ENCODE data around the genes GAD1 and CYBRD1.

DNA sequence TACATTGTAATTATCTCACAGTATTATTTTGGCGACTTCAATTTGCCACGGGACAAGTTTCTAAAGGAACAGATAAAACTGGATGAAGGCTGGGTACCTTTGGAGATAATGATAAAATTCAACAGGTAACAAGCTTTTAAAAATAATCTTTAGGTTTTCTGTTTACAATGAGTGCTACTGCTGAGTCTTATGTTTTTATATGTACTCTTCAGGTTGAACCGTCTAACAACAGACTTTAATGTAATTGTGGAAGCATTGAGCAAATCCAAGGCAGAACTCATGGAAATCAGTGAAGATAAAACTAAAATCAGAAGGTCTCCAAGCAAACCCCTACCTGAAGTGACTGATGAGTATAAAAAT is 6.8 kb downstream of the SSB start:
- PRO-cap = no peak
- RAMPAGE, long total RNA = no peak

DNA sequence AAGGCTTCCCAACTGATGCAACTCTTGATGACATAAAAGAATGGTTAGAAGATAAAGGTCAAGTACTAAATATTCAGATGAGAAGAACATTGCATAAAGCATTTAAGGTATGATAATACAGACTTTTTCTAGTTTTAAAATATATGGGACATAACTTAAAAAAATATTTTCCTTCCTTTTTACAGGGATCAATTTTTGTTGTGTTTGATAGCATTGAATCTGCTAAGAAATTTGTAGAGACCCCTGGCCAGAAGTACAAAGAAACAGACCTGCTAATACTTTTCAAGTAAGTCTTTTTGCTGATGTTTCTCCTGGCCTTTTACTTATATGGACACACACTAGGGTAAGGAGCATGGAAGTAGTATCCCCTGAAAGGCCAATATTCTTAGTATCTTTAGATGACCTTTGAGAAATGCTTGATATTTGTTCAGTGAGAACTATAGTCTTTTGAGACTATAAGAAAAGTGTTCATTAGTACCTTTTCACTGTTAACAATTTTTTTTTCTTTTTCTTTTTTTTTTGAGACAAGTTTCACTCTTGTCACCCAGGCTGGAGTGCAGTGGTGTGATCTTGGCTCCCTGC is 8.2 kb downstream of the SSB start:
- PRO-cap = no peak
- RAMPAGE, long total RNA = no peak

GRCh38 chr2:169896483-169896845 is 69.2 kb downstream of the UBR3 start:
- PRO-cap = no peak
- RAMPAGE, long total RNA = no peak

- PRO-cap = no peak
- RAMPAGE, long total RNA = no peak
Observed at GRCh38 chr2:169949368-169950035, 122.2 kb downstream of the UBR3 start.

DNA sequence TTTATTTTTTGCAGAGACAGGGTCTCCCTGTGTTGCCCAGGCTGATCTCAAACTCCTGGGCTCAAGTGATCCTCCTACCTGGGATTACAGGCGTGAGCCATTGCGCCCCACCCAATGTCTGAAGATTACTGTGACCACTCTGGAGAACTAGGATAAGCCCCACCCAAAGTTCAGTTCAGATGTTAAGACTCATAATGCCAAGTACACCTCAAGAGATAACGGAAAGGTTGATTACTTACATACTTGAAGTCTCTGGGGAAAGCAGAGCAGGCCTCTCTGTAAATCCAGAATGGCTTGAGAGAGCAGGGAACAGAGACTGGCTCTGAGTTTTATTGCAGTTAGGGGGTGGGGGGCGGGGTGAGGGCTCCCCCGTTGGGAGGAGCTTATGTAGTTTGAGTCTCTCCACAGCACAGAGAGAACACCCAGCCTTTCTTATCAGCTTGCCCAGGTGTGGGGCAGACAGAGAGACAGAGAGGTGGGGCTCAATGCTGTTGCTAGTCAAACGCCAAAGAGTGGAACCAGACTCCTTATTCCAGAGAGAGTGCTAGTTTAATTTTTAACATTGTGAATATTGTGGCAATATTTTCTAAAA is 26.4 kb upstream of the ERICH2 start:
- PRO-cap = no peak
- RAMPAGE, long total RNA = no peak

- PRO-cap = no peak
- RAMPAGE, long total RNA = no peak
Observed at GRCh38 chr2:170751555-170751894, 18.7 kb upstream of the ERICH2 start.

DNA sequence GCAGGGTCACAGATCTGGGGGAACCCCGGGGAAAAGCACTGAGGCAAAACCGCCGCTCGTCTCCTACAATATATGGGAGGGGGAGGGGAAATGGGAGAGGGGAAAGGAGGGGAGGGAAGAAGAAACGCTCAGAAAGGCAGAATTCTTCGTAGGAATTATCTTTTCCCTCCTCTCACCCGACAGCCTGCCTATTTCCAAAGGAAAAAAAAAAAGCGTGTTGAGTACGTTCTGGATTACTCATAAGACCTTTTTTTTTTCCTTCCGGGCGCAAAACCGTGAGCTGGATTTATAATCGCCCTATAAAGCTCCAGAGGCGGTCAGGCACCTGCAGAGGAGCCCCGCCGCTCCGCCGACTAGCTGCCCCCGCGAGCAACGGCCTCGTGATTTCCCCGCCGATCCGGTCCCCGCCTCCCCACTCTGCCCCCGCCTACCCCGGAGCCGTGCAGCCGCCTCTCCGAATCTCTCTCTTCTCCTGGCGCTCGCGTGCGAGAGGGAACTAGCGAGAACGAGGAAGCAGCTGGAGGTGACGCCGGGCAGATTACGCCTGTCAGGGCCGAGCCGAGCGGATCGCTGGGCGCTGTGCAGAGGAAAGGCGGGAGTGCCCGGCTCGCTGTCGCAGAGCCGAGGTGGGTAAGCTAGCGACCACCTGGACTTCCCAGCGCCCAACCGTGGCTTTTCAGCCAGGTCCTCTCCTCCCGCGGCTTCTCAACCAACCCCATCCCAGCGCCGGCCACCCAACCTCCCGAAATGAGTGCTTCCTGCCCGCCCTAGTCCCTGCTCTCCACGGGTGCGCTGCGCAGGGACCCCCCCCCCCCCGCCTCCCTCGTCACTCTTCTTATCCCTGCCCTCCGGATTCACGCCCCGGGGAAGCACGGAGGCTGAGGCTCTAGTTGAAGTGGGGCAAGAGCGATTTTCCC is at the start of gene GAD1:
Gene GAD1 (plus strand): TSS at position 465 of the 917 bp plus-strand sequence.
- PRO-cap = no peak
- RAMPAGE, long total RNA = start-site peak on the plus strand centred at position 478 of the sequence, 30 bp wide, 125 and 169 reads in 2 replicates; start-site peak on the minus strand centred at position 697 of the sequence, 186 bp wide, 7 and 8 reads in 2 replicates

GRCh38 chr2:171210749-171211387 is 50.2 kb upstream of the TLK1 start:
- PRO-cap = no peak
- RAMPAGE, long total RNA = no peak

- PRO-cap = no peak
- RAMPAGE, long total RNA = no peak
Observed at GRCh38 chr2:171317676-171318071, 116.1 kb downstream of the METTL8 start.

- PRO-cap = no peak
- RAMPAGE, long total RNA = start-site peak on the plus strand at chr2:171522466-171522525, 169 and 155 reads in 2 replicates
Observed at GRCh38 chr2:171521835-171522798, at the start of gene CYBRD1. CYBRD1 (plus strand) TSS chr2:171522474.

DNA sequence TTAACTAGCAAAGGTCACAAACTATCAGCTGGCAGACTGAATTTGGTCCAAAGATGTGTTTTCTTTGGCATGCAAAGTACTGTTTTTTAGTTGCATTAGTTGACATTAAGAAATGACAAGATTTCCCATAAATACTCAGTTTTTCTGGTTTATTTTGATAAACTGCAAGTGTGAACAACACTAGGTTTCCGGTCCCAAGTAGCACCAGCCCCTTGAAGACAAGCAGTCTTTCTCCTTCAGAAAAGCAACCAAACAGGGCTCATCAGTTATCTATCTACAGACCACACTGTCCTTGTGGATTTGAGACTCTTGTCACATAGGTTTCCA is 35.5 kb downstream of the SLC25A12 start:
- PRO-cap = no peak
- RAMPAGE, long total RNA = no peak

DNA sequence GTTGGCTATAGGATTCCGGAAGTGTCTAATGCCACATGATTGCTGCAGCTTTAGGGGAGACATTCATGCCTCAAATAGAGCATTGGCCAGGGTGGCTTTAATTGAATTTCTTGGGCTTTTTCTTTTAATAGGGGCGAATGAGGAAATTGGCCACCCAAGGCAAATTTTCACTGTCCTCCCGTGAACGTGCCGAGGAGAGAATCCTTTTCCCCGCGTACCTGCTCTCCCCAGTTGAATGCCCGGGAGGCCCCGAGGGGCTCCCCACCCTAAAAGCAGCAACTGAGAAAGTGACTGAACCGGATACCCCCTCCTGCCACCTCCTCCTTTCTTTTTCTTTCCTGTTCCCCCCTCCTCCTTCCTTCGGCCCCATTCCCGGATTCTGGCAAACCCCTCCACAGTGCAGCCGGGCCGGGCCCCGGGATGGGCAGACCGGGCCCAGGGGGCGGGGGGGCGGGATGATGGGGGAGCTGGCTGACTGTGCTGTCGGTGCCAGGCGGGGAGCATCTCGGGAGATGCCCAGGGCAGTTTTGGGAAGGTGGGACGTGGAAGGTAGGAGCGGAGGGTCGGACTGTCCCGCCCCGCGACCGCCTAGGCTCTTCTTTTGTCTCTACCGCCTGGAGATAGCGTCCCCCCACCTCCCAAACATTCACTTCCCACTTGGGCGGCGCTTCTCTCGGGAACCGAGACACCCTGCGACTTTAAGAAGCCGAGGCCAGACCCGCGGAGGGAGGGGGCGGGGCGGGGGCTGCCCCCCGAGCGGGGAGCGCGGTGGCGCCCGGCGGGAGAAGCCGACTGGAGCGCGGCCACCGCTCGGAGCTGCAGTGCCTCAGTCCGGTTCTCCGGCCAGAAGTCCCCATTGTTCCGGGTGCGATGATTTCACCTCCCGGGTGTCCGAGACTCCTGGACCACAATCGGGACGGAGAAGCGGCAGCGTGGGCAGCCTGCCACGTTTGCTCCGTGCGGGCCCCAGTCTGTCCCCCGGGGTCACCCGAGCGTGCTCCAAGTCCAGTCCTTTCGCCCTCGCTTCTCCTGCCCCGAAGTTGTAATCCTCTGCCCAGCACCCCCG is 8.2 kb downstream of the DLX2 start:
- PRO-cap = no peak
- RAMPAGE, long total RNA = no peak

- PRO-cap = no peak
- RAMPAGE, long total RNA = no peak
Observed at GRCh38 chr2:172172352-172172921, 69.7 kb upstream of the DLX2 start.

DNA sequence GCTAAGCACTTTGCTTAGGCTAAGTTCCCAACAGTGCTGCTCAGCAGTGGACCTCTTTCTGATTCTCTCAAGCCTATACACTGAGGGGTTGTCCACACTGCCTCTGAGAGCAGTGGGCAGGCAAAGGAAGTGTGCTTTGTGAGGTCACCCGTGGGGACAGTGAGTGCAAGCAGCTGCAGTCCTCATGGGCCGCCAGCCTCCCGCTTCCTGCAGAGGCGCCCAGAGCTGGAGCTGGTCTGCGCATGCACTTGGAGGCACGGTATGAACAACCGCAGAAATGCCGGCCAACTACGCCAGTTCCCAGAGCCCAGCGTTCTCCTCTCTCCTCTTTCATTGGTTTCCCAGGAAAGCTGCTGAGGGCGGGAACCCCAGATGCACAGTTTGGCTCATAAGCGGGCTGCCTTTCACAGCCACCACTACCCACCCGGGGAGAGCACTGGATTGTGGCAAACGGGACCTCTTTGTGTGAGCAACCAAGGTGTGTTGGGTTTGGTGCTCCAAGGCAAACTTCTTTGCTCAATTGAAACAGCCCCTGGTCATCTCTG is 149.5 kb upstream of the DLX2 start:
- PRO-cap = no peak
- RAMPAGE, long total RNA = no peak

- PRO-cap = no peak
- RAMPAGE, long total RNA = no peak
Observed at GRCh38 chr2:172335656-172336174, 91.7 kb upstream of the ITGA6 start.

GRCh38 chr2:172384525-172385021 is 42.8 kb upstream of the ITGA6 start:
- PRO-cap = no peak
- RAMPAGE, long total RNA = no peak

- PRO-cap = no peak
- RAMPAGE, long total RNA = no peak
Observed at GRCh38 chr2:172427079-172427253, 420 bp upstream of the ITGA6 start.

DNA sequence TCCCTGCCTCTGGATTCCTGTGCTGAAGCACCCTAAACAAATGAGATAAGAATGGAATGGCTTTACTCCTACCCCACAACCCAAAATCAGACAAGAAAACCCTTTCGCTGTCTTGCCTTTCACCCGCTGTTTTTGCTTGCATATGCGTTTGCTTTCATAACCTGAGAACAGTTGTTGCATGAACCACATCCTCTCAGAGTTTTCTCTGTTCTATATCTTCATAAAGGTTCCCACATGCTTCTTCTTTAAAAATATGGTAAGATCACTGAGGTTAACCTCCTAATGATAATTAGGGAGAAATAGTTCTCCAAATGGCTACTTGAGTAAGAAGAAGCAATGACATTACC is 132.1 kb upstream of the MAP3K20 start:
- PRO-cap = no peak
- RAMPAGE, long total RNA = no peak

GRCh38 chr2:172967967-172968628 is 107.5 kb upstream of the MAP3K20 start:
- PRO-cap = no peak
- RAMPAGE, long total RNA = no peak

- PRO-cap = no peak
- RAMPAGE, long total RNA = no peak
Observed at GRCh38 chr2:172999739-173000056, 75.9 kb upstream of the MAP3K20 start.

All from spinal cord (tissue), 3 donors.